Hematopoietic multipotent progenitor cell (in vitro differentiated cells): ENCODE data around the gene PDGFA.

DNA sequence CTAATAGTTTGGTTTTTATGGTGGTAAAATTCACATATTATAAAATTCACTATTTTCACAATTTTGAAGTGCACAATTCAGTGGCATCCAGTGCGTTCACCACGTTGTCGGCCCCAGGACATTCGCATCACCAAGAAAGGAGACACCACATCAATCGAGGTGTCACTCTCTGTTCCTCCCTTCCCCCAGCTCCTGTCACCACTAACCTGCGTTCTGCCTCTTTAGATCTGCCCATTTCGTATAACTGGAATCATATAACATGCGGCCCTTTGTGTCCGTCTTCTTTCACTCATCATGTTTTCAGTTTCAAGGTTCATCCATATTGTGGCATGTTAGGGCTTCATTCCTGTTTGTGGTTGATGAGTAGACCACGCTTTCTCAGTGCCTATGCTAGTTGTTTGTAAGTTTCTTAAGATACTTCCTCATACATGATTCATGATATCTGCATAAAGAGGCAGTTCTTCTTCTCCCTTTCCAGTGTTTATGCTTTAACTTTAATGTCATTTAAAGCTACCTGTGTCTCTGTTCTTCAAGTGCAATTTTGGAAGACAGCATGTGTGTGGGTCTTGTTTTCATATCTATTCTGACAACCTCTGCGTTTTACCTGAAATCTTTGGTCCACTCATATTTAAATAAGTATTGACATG lies 79.6 kb upstream of the FAM20C start:
- CAGE, long polyA plus RNA: no peak

DNA sequence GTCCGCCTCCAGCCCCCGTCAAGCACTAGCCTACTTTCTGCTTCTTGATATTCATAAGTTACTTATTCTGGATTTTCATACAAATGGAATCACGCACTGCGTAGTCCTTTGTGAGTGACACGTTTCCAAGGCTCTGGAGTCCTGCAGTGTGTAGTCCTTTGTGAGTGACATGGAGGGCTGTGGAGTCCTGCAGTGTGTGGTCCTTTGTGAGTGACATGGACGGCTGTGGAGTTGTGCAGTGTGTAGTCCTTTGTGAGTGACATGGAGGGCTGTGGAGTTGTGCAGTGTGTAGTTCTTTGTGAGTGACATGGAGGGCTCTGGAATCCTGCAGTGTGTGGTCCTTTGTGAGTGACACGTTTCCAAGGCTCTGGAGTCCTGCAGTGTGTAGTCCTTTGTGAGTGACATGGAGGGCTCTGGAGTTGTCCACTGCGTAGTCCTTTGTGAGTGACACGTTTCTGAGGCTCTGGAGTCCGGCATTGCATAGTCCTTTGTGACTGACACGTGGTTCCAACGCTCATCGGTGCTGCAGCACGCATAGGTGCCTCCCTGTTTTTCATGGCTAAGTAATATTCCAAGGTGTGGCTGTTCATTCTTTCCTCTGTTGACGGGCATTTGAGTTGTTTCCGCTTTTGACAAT lies 20.7 kb downstream of the FAM20C start:
- CAGE, long polyA plus RNA: no peak

DNA sequence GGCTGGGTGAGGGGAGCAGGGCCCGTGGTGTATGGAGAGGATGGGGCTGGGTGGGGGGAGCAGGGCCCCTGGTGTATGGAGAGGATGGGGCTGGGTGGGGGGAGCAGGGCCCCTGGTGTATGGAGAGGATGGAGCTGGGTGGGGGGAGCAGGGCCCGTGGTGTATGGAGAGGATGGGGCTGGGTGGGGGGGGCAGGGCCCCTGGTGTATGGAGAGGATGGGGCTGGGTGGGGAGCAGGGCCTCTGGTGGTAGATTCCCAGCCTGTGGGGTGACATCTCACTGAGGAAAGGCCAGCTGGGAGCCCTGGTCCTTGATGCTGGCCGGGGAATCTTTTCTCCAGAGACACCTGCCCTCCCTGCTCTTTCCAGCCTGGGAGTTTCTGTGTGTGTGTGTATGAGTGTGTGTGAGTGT lies 23.9 kb downstream of the FAM20C start:
- CAGE, long polyA plus RNA: no peak

GRCh38 chr7:220399-220937 lies 28.1 kb downstream of the FAM20C start:
- CAGE, long polyA plus RNA: no peak

GRCh38 chr7:376159-376446 lies 86.1 kb downstream of the FOXL3 start:
- CAGE, long polyA plus RNA: no peak

- CAGE, long polyA plus RNA: no peak
Measured at GRCh38 chr7:516090-516650, 3.5 kb downstream of the PDGFA start.

DNA sequence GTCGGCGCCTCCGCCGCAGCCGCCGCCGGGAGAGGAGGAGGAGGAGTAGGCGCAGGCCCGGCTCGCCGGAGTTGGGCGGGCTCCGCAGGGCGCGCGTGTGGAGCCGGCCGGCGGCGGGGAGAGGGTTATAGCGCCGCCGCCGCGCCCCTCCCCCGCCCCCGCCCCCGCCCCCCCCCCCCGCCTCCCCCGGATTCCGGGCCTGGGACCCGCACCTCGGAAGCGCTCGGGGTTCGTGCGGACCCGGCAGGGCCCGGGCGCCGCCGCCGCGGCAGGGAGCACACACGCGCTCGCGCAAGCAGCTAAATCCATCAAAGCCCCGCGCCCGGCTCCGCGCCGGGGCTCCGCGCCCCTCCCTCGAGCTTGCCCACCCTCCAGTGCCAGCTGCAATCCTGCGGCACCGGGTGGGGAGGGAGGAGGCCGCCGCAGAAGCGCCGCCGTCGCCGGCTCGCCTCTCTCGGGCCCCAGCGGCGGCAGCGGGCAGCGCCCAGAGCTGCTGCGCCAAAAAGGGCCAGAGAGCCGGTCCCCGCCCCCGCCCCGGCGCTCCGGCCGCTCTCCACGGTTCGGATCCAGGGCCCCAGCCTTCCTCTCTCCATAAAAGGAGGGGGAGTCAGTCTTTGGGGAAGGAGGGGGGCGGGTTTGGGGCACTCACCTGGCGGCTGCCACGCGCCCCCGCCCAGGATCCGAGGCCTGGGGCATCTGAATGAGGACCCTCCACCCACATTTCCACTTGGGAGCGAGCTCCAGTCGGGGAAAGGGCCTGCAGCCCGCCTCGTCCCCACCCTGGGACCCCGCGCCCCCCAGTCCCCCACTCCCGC lies at the start of gene PDGFA:
Gene PDGFA (minus strand): TSS at position 99 of the 815 bp plus-strand sequence.
- CAGE, long polyA plus RNA: no peak

DNA sequence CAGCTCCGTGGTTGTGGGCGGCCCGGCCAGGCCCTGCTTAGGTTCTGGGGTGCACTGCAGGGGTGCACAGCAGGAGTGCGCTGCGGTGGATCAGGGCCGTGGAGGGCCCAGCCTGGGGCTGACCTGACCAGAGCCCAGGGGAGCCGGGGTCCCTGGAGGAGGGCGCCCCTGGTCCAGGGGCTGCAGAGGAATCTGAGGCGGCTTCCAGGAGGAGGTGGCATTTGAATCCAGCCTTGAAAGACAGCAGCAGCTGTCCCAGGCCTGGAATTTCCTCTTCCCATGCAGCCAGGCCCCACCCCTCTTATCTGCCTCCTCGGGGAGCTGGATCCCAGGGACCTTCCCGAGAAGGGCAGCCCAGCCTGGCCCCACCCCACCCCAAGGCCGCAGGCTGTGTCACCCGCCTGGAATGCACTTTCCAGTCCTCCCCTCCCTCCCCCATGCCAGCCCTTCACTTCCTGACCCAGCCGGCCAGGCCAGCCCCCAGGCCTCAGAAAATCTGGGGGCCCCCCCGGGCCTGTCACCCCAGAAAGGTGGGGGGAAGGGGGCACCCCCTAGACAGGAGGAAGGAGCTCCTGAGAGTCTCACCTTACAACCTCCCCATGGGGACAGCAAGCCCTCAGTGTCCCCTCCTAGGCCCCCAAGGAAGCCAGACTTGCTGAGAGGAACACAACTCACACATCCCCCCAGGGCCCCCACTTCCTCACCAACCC lies 18.6 kb upstream of the PDGFA start:
- CAGE, long polyA plus RNA: no peak

DNA sequence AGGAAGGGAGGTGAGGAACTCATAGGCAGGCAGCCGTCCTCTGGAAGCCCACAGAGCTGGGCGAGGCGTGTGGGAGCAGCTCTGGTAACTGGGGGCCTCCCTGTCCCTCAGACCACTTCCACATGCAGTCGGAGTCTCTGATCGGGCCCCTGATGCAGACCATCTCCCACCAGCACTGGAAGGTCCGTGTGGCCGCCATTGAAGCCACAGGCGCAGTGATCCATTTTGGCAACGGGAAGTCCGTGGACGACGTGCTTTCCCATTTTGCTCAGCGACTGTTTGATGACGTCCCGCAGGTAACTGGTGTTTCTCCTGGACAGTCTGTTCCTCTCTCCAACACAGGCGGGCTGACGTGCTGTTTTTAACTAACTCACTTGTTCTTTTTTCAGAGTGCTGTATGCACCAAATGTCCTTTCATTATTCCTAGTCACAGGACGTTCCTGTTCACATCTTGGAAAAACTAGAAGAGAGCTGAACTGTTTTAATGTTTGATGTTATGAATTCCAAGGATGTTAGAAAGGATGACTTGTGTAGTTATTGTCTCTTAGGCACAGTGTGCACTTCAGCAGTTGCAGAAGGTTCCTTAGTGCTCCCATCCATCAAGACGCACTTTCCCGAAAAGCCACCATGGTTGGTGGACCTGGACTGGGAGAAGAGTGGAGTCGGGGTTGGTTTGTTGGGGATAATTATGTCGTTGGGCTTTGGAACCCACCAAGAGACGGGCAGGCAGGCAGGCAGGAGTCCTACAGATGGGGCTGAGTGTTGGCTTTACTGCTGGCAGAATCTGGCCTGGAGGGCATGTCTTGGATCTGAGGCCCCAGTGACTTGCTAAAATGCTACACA lies 2.7 kb upstream of the PRKAR1B start:
- CAGE, long polyA plus RNA: no peak

- CAGE, long polyA plus RNA: no peak
Measured at GRCh38 chr7:771044-771988, 44.2 kb upstream of the PRKAR1B start.

DNA sequence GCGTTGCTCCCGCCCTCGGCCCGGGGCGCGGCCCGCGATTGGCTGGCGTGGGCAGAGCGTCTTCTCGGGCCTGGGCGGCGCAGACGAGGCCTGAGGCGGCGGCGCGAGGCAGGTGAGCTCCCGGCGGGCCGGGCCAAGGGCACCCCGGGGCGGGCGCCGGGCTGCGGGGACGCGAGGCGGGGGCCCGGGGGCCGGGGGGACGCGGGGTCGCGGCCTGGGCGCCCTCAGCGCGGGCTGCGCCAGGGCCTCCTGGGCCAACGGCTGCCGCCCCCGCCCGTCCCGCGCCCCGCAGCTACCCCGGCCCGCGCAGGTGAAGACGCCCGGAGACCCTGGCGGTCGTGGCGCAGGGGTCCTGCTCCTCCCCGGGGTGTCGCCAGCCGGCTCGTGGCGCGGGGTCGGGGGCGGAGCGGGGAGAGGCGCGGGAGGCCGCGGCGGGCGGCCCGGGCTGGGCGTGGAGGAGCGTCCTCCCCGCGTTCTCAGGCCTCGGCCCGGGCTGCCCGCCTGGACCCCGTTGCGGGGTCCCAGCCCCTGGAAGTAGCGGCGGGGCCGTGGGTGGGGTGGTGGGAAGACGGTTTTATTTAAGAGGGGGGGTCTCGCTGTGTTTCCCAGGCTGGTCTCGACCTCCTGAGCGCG lies 15.6 kb upstream of the SUN1 start:
- CAGE, long polyA plus RNA: start-site peak on the plus strand centred at position 78 of the sequence, 32 bp wide, 671 reads

GRCh38 chr7:822530-823529 lies 9.4 kb upstream of the SUN1 start:
- CAGE, long polyA plus RNA: no peak

DNA sequence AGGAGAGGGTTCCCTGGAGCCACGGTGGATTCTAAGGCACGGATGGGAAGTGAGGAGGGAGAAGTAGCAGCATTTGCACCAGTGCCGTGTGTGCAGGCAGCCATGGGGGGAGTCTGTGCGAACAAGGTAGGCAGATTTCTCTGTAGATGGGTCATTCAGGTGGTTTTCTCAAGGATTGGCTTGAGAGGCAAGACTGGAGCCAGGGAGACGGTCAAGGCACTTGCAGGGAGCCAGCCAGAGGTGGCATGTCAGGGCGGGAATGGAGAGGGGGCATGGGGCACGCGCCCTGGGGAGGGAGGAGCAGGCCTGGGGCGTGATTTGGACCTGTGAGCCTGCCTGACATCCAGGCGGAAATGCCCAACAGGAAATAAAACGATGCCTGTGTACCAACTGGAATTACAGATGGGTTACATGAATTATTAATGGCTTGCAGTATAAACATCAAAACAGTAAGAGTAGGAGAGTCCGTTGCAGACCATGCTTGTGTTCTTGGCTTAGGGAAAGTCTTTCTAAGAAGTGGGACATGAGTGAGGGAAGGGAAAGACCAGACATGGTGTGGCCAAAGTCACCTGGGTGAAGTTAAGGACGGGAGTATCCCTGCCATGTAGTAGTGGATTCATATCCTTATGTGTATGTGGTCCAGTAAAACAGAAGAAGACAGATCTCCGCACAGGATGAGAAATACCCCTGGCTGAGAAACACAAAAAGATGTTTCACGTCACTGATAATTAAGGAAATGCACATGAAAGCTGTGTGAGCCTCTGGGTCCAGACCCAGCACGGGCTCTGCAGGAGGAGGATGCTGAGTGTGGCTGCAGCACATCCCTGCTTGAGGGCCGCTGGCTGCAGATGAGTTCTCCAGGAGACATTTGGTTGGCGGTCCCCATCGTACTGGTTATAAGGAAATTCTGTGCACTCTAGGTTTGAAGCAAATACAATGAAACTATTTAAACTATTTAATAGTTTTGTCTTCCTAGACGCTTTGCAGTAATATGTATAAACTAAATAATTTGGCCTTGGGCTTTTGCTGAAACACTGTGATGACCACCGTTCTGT lies 8.4 kb upstream of the SUN1 start:
- CAGE, long polyA plus RNA: no peak

DNA sequence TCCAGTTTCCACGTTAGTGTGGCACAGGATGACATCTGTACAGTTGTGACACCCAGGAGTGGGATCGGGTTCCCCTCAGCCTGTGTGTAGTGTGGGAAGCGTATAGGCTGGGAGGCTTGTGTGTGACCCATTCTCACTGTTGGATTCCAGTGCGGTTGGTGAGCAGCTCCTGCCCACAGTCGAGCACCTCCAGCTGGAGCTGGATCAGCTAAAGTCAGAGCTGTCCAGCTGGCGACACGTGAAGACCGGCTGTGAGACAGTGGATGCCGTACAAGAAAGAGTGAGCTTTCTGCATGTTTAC lies 18.7 kb upstream of the GET4 start:
- CAGE, long polyA plus RNA: no peak

GRCh38 chr7:873058-873706 lies 3.2 kb upstream of the GET4 start:
- CAGE, long polyA plus RNA: no peak

- CAGE, long polyA plus RNA: no peak
Measured at GRCh38 chr7:874541-874899, 1.8 kb upstream of the GET4 start.

DNA sequence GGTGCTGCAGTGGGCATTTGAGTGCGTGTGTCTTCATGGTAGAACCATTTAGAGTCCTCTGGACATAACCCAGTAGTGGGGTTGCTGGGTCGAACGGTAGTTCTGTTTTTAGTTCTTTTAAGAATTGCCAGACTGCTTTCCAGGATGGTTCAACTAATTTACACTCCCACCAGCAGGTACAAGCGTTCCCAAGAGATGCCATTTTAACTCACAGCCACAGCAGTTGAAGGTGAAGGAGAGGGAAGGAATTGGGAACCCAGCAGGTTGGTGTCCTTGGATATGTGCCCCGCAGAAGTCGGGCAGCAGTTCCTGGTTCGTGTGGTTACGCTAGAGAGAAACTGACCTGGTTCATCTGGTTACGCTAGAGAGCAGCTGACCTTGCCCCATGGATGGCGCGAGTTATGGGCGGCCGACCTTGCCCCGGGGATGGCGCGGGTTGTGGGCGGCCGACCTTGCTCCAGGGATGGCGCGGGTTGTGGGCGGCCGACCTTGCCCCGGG lies 5.8 kb downstream of the GET4 start:
- CAGE, long polyA plus RNA: no peak

DNA sequence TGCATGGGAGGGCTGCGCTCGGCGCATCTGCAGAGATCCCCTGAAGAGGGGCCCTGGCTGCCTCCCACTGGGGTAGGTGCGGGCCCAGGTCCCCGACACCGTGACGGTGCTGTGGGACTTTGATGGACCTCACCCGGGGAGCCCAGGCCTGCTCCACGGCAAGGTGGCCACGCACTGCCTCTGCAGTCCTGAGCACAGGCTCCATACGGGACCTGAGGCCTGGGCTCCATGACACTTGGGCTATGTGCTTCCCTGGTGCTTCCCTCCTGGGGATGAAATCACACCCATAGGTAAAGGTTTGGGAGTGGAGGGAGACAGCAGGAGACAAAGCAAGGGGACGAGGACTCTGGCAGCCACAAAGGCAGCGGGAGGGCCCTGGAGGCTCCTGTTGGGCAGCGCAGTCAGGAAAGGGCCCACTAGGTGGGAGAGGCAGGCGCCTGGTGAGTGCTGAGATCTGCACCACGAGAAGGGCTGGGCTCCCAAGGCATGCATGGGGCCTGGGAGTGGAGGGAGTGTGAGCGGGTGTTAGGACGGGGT lies 12.9 kb downstream of the GET4 start:
- CAGE, long polyA plus RNA: no peak

GRCh38 chr7:920390-921320 lies 33.8 kb downstream of the ADAP1 start:
- CAGE, long polyA plus RNA: no peak

- CAGE, long polyA plus RNA: no peak
Measured at GRCh38 chr7:925599-926058, 28.9 kb downstream of the ADAP1 start.